SK-N-DZ (cell line): ENCODE measurements around the gene STX7.

DNA sequence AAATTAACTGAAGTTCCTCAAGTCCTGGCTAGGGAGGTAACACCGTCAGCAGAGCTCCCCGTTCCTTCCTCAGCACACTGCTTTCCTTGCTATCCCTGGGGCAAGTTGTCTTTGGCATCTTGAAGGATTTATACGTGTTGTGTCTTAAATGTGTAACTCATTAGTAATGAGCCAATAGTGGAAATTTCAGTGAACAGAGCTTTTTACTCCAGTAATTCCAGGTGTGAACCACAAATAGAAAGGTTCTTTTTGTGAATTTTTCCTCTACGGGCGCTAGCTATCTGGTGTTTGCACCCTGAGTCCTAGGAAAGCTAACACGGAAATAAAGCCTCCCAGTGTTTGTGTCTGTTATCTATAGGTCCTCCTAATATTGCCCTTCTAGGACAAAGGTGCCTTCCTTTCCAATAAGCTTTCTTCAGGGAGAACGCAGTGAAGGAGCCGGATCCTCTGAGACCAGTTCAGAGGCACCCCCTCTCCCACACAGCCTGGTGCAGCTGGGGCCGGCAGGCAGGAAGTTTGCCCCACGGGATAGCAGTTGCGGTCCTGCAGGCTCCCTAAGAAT, 126.3 kb downstream of the MOXD1 start:
RAMPAGE:
- cytosol, long total RNA = no peak
- nucleus, long total RNA = no peak

RAMPAGE:
- cytosol, long total RNA = no peak
- nucleus, long total RNA = no peak
These were observed 37.1 kb downstream of the MOXD1 start for GRCh38 chr6:132364175-132364624.

GRCh38 chr6:132511832-132512208, 1.1 kb downstream of the STX7 start:
RAMPAGE:
- cytosol, long total RNA = no peak
- nucleus, long total RNA = no peak

RAMPAGE:
- cytosol, long total RNA = start-site peak on the minus strand at chr6:132513059-132513105, 155 and 264 reads in 2 replicates
- nucleus, long total RNA = no peak
These were observed at the start of gene STX7 for GRCh38 chr6:132512324-132513411. STX7 (minus strand) TSS chr6:132513116.

DNA sequence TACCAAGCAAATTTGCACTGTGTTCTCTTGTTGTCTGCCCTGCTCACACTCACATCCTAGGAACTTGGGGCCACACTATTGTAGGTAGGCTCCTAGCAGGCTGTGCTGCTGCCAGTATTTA, 8.8 kb upstream of the TAAR5 start:
RAMPAGE:
- cytosol, long total RNA = no peak
- nucleus, long total RNA = no peak

DNA sequence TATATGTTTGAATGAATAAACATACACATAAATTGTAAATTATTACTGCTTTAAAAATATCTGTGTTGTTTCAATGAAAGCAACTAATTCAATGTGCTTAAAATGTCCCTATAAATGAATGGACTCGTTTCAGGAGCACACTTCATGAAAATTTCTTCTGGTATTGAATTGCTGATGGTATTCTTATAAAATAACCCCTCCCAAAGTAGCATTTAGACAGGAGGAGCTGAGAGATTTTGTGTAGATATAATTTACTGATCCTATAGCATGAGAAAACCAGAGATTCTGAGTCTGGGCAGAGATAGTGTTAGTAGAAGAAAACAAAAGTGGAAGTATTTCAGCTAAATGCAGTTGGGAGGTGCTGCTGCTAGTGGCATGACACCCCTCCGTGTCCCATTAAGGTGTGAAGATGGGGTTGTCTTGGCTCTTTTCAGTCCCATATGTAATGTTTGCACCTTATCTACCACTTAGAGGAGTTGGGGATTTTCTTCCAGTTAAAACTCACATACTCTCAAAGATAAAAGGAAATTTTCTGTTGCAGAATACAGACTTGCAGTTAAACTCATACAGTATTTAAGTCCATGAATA, 11.7 kb downstream of the TAAR2 start:
RAMPAGE:
- cytosol, long total RNA = no peak
- nucleus, long total RNA = no peak

DNA sequence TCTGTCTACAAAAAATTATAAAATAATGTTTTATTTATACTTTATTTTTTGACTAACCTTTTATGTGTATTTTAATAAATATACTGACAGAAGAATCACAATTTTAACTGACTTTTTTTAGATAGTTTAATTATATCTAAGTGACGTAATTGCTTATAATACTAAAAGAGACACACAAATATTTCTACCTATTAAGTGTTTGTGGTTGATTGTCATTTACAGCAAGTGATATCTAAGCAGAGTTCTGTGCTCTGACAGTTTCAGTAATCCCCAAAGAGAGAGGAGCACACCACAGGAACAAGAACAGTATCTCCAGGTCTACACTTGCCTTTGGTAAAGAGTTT, 183.1 kb upstream of the EYA4 start:
RAMPAGE:
- cytosol, long total RNA = no peak
- nucleus, long total RNA = no peak

RAMPAGE:
- cytosol, long total RNA = no peak
- nucleus, long total RNA = no peak
These were observed 179.0 kb upstream of the EYA4 start for GRCh38 chr6:133062106-133062685.

RAMPAGE:
- cytosol, long total RNA = no peak
- nucleus, long total RNA = no peak
These were observed 75.7 kb upstream of the EYA4 start for GRCh38 chr6:133165502-133165734.

GRCh38 chr6:133939702-133940221, 13.3 kb upstream of the TBPL1 start:
RAMPAGE:
- cytosol, long total RNA = no peak
- nucleus, long total RNA = no peak

DNA sequence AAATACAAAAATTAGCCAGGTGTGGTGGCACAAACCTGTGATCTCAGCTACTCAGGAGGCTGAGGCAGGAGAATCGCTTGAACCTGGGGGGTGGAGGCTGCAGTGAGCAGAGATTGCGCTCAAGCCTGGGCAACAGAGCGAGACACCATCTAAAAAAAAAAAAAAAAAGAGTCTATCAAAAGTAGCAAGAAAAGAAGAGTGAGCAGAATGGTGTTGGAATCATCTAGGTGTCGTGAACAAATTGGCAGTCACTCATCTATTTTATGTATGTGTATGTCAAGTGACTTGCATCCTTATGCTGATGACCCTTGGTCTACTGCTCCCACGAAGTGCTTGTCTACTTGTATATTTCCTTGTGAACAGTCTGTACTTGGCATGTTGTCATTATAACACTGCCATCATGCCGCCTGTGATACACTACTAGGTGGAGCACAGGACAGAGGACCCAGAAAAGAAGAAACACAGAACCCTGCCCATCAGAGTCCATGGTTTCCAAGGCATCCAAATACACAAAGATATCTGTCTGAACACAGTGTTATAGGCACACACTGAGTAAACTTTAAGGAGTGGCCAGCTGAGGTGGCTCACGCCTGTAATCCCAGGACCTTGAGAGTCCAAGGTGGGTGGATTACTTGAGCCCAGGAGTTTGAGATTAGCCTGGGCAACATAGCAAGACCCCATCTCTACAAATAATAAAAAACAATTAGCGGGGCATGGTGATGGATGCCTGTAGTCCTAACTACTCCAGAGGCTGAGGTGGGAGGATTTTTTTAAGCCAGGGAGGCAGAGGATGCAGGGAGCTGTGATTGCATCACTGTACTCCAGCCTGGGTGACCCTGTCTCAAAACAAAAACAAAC, 110.4 kb upstream of the SLC2A12 start:
RAMPAGE:
- cytosol, long total RNA = no peak
- nucleus, long total RNA = no peak

DNA sequence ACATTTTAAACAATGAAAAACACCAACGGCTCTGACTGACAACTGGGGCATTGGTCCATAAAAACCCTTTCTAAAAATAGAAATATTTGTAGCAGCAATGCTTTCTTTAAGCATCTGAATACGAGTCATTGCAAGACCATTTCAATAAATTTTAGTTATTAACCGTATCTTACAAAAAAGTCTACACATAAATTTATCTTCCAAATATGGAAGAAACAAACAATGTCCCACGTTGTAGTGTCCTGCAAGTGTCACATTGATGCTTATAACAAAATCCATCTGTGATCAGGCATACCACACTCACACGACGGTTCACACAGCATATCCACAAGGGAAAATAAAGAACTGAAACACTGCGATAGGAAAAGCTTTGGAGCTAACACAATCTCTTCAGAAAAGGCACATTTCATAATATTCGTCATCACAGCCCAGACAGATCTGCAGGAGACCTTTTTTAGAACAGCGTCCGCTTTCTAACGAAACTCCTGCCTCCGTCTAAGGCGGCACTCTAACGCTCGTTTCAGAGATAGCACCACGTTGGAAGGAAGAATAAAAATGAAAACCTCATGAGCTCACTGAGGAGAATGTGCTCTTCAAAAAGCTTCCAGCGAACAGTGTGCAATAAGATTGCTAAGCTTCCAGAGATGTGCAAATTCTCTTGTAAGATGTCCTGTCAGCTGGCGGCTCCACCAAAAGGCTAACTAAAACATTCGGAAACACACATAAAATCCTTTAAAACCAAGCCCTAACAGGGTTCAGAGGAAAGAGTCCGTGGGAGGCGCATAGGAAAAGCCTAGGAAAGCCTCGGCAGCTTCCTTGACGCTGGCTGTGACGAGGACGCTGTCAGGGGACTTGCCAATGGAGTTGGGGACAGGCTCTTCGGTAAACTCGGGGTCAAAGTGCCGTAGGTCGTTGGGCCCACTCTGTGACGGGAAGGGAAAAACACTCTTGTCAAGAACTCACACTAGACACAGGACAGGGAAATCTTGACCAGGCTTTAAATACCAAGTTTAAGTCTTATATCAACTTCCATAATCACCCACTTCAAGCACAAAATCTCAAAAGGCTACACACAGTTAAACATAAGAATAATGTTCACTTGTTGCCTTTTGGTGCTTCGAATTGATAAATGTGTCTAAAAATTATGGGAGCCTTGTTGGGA, 117.5 kb upstream of the SLC2A12 start:
RAMPAGE:
- cytosol, long total RNA = no peak
- nucleus, long total RNA = no peak

DNA sequence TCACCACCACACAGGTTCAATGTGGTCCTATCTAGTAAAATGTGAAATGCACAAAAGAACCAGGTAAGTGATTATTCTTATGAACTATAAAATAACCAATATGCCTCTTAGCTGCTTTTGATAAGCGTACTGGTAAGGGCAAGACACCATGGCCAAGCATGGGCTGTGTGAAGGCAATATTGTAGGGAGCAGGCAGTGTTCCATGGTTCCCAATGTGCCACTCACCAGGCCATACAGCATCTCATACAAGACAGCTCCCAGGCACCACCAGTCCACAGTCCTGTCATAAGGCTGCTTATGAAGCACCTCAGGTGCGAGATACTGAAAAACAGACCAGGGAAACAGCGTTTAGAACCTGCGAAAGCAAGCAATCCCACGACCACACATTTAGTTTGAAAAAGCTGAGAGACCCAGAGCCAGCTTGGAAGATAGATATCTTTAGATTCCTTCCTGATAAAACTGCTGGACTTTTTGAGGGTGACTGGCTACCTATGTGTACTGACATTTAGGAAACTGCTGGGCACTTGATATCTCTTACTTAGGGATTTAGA, 119.1 kb upstream of the SLC2A12 start:
RAMPAGE:
- cytosol, long total RNA = no peak
- nucleus, long total RNA = no peak

DNA sequence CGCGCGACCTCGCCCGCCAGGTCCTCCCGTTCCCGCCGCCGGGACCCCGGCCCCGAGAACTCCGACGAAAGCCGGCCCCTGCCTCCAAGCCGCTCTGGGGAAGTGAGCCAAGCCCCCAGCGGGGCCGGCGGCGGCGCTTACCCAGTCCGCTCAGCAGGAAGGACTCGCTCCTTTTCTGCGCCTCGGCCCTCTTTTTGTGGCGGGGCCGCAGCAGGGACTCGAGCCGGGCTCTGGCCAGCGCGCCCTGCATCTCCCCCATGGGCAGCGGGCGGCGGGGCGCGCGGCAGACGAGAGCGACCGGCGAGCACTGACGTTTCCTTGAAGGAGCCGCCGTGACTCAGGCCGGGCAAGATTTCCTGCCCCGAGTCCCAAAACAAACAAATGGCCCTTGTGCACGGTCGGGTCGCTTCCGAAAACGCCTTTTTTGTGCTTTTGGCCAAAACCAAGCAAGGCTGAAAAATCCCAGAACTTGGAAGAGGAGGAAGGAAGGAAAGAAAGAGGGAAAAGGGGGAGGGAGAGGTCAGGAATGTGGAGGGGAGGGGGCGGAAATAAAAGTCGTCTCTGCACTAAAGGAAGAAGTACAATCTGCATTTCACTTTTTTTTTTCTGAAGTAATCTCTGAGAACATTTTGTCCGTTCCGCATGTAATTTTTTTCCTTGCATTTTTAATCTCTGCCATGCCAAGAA, 123.1 kb upstream of the SLC2A12 start:
RAMPAGE:
- cytosol, long total RNA = no peak
- nucleus, long total RNA = no peak

GRCh38 chr6:134312217-134312799, 5.6 kb downstream of the SGK1 start:
RAMPAGE:
- cytosol, long total RNA = no peak
- nucleus, long total RNA = no peak

RAMPAGE:
- cytosol, long total RNA = no peak
- nucleus, long total RNA = no peak
These were observed 80.4 kb upstream of the SGK1 start for GRCh38 chr6:134398365-134398748.

RAMPAGE:
- cytosol, long total RNA = no peak
- nucleus, long total RNA = no peak
These were observed 118.4 kb upstream of the SGK1 start for GRCh38 chr6:134435988-134436987.

DNA sequence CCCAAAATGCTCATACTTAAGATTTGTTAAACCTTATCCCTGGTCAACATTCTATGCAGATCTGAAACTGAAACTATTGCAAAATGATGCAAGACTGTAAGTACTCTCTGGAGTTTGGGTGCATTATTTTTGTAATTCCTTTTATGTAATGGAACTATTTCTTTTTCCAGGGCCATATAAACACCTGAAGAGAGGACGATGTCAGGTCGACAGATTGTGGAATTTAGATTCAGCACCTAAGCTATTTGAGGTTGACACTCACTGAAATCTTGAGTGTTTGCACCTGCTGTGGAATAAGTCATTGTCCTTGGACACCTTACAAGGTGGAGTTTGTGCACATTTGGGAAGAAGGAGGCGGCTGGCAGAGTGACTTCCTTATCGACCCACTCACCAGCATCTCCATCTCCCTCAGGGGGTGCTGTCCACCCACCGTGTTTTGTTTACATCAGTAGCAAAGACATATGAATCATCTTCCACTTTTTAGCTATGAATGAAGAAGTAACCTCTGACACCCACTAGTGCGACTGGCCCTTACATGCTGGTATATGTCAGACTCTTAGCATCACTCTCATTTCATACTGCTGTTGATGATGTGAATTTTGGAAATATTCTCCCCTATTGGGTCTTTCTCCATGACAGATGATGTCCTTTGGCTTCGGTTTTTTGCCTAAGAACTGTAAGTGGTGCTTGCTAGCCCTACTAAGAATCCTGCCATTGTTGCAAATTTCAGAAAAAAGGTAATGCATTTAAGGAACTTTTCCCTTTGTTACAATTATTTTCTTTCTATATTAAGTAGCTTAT, 119.4 kb upstream of the SGK1 start:
RAMPAGE:
- cytosol, long total RNA = no peak
- nucleus, long total RNA = no peak

RAMPAGE:
- cytosol, long total RNA = no peak
- nucleus, long total RNA = no peak
These were observed 98.2 kb downstream of the ALDH8A1 start for GRCh38 chr6:134851668-134852062.

RAMPAGE:
- cytosol, long total RNA = no peak
- nucleus, long total RNA = no peak
These were observed 79.3 kb downstream of the ALDH8A1 start for GRCh38 chr6:134870651-134870992.